Fibroblast of the aortic adventitia (primary cell): ENCODE measurements around the genes RAB3D, ZNF69, ZNF700, ZNF625 and KLF1.

DNA sequence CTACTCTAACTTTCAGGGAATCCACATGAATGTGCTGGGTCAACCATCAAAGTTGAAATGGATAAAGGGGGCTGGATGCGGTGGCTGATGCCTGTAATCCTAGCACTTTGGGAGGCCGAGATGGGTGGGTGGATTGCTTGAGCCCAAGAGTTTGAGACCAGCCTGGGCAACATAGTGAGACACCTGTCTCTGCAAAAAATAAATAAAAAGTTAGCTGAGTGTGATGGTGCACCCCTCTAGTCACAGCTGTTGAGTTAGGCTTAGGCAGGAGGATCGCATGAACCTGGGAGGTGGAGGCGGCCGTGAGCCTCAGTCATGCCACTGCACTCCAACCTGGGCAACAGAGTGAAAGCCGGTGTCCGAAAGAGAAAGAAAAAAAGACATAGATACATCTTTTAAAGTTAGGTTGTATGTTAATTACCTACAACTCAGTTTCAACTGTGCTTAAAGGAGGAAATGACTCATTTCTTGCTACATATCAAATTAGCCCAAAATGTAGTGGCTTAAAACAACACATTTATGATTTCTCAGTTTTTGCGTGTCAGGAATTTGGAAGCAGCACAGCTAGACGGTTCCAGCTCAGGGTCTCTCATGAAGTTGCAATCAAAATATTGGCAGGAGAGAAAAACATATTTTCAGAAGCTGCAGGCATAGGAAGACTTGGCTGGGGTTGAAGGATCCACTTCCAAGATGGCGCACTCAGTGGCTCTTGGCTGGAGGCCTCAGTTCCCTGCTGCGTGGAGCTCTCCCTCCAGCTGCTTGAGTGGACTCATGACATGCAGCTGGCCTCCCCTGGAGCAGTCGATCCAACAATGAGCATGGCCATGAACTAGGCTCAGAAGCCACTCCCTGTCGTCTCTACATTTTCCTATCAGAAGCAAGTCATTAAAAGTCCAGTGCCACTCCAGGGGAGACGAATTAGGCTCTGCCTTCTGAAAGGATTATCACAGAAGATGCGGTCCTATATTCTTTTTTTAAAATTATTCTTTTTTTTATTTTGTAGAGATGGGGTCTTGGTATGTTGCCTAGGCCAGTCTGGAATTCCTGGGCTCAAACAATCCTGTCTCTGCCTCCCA lies 7.0 kb downstream of the LDLR start:
- CAGE, long polyA plus RNA = no peak

DNA sequence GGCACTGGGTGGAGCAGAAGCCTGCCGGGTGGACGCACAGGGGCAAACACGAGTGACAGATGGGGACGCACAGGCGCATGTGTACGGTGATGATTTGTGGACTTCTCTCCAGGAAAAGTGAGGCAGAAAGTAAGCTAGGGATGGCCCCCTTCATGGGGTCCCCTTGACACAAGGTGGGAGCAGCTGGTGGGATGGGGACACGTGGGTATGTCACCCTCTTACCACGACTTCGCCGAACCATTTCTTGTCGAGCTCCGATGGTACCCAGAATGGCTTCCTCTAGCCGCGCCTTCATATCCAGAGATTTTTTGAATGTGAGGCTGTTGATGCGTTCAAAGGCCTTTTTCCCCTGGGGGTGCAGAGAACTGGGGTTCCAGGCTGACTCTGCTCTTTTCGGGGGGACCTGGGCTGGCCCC lies 18.2 kb upstream of the KANK2 start:
- CAGE, long polyA plus RNA = no peak

DNA sequence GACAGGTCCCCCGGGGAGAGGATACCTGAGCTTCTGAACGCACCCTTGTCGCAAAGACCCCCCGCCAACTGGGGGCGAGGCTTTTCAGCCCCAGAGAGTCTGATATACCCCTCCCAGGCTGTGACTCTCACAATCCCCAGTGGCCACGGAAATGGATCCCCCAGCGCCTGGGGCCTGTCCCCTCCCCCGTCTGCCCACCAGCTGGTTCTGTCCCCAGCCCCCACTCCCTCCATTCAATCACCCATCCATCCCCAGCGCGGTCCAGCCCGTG lies 868 bp downstream of the DOCK6 start:
- CAGE, long polyA plus RNA = no peak

GRCh38 chr19:11339399-11340037 lies at the start of gene RAB3D:
TSS of gene RAB3D (minus strand) at chr19:11339657.
- CAGE, long polyA plus RNA = no peak

- CAGE, long polyA plus RNA = no peak
These were observed 3.2 kb downstream of the EPOR start for GRCh38 chr19:11380659-11381543.

- CAGE, long polyA plus RNA = no peak
These were observed 2.4 kb downstream of the EPOR start for GRCh38 chr19:11381544-11382337.

GRCh38 chr19:11696812-11697099 lies 42.0 kb downstream of the ZNF823 start:
- CAGE, long polyA plus RNA = no peak

DNA sequence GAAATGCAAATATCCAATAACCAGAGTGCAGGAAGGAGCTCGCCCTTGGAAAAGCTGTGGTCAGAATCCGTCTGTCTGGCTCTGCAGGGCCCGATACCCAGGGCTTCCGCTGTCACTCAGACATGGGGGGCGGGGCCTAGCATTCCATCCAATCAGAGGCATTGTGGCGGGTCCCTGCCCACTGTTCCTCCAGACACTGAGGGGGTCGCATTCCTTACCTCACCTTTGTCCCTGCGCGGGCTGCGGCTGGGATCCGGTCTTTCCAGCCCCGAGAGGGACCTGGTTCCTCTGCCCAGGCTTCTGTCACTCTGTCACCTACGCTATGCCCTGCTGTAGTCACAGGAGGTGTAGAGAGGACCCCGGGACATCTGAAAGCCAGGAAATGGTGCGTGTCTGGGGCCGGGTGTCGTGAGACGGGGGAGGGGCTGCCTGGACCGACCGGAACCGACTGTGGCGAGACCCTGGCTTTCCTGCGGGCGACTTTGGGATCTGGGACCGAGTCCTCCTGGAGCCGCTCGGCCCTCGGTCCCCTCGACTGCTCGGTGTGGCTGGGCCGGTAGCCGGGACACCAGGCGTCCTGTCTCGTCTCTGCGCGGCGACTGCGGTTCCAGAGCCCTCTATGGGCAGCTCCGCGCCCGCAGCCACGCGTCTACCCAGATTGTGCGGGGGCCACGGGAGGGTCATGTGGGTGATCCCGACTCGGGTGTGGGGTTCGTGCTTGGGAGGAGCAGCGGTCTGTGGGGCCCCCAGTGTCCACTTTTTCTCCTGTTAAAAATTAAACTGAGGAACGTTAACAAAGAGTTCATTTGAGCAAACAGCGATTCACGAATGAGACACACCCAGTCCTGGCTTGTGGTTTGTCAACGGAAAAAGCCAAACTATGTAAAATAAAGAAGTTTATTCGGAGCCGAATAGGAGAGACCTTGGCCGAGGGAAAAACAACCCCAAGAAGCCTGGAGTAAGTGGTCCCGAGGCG lies at the start of gene ZNF69:
Gene ZNF69 (plus strand): TSS at position 181 of the 976 bp plus-strand sequence.
- CAGE, long polyA plus RNA = no peak

GRCh38 chr19:11924814-11925764 lies at the start of gene ZNF700:
TSS of gene ZNF700 (plus strand) at chr19:11925107.
- CAGE, long polyA plus RNA = no peak

- CAGE, long polyA plus RNA = no peak
These were observed at the start of gene ZNF625 for GRCh38 chr19:12155990-12157195. TSS of gene ZNF625 (minus strand) at chr19:12156734.

GRCh38 chr19:12185380-12186000 lies 22.6 kb downstream of the ZNF136 start:
- CAGE, long polyA plus RNA = no peak

DNA sequence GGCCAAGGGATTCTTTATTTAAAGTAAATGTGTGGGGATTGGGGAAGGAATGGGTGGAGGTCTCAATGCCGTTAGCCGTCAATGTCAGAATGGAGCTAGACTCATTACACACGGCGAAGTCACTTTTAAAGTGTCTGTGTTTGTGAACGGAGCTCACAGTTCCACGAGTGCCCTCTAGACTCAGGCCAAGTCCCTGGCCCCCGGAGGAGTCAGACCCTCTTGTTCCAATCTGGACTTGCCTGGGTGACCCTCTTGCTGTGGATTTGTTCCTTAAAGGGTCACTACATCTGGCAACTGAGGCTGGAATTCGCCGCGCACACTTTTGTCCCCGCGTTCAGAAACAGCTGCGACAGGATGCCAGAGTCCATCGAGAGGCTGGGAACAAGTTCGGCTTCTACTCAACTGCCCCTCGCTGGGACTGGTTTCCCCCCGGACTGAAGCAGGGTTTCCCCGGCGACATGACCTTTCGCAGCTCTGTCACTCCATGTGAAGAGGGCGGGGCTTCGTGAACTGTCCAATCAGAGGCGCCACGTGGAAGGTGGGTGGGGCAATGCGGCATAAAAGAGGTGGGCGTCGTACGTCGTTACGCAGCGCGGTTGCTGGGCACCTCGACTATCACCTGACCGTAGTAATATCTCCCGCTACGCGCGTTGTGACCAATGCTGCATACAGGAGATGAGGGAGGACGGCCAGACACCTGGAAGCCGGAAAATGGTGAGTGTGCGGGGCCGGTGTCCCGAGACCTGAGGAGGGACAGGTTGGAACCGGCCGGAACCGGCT lies 31.7 kb downstream of the ZNF136 start:
- CAGE, long polyA plus RNA = no peak

- CAGE, long polyA plus RNA = no peak
These were observed 982 bp downstream of the ZNF44 start for GRCh38 chr19:12293527-12294275.

- CAGE, long polyA plus RNA = no peak
These were observed 420 bp downstream of the MAN2B1 start for GRCh38 chr19:12666038-12666606.

- CAGE, long polyA plus RNA = no peak
These were observed 2.5 kb upstream of the FBXW9 start for GRCh38 chr19:12698950-12699349.

GRCh38 chr19:12758613-12759096 lies 7.1 kb downstream of the BEST2 start:
- CAGE, long polyA plus RNA = no peak

GRCh38 chr19:12769514-12770161 lies 5.7 kb downstream of the HOOK2 start:
- CAGE, long polyA plus RNA = no peak

GRCh38 chr19:12785444-12786063 lies 5.7 kb upstream of the JUNB start:
- CAGE, long polyA plus RNA = no peak

DNA sequence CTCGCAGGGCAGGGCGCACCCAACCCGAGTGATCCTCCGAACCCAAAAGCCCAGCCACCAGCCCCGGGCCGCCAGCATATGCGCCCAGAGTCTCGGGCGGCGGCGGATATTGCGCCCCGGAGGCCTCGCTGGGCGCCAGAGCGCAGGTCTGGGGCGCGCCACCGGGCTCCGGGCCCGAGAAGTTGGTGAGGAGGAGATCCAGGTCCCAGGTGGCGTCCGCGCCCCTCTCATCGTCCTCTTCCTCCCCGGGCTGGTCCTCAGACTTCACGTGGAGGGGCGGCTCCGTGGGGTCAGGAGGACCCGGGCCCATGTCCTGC lies 1.2 kb downstream of the KLF1 start:
- CAGE, long polyA plus RNA = no peak

DNA sequence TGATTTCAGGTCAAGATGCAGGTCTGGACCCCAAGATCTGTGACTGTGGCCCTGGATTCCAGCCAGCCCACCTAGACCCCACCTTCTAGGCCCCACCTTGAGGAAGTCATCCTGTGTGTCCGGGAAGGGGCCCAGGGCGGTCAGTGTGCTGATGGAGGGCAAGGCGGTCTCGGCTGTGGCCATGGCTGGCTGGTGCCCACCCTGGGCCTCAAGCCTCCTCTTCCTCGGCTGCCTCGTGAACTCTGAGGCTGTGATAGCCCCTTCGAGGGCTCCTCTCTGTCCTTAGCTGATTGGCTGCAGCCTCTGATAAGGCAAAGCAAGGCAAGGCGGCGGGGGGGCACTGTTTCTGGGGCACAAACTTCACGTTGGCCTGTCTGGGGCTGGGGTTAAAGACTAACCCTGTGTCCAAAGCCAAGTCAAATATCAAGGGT lies at the start of gene KLF1:
Gene KLF1 (minus strand): TSS at position 244 of the 431 bp plus-strand sequence.
- CAGE, long polyA plus RNA = no peak